Measurements from ENCODE around the gene SCD5.

DNA sequence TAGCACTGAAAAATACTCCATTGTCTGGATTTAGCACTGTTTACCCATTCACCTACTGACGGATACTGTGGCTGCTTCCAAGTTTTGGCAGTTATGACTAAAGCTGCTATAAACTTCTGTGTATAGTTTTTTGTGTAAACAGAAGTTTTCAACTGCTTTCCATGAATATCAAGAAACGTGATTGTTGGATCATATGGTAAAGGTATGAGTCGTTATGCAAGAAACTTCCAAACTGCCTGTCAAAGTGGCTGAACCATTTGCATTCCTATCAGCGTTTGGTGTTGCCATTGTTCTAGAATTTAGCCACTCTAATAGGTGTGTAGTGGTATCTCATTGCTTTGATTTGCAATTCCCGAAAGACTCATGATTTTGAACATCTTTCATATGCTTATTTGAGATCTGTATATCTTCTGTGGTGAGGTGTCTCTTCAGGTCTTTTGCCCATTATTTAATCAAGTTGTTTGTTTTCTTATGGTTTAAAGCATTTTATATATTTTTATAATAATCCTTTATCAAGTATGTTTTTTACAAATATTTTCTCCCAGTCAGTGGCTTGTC, 87.8 kb downstream of the BMP3 start:
- PRO-cap: no peak

DNA sequence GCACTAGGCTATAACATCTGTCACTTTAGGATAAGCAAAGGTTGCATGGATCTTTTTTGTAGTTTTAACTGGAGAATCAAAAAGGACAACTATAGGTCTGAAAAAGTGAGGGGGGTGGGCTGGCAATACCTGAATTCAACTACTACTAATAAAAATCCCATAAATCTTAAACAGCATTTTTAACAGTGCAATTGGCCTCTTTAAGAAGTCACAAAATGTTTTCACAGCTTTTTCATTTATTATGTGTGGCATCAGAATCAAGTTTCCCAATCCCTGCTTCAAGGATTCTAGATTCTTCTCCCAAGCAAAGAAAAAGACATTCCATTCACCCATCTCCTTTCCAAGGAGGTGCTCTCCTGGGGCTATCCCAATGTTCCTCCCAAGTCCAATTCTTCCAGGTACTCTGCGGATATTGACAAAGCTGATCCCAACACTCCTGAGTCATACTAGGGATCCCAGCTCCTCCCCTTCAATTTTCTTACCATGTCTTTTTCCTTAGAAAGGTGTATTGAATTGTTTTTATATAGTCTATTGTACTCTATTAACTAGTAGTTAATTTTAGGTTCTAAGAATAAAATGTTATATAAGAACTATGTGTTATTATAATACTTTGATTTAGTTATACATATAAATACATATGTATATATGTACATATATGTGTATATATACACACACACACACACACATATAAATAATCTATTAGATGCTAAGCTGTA, 2.6 kb downstream of the RASGEF1B start:
- PRO-cap: no peak

- PRO-cap: bidirectional peak, plus-strand start at chr4:81472077, minus-strand start at chr4:81471907
Measured at GRCh38 chr4:81471960-81472754, 450 bp upstream of the RASGEF1B start.

- PRO-cap: no peak
Measured at GRCh38 chr4:81509153-81509639, 37.5 kb upstream of the RASGEF1B start.

DNA sequence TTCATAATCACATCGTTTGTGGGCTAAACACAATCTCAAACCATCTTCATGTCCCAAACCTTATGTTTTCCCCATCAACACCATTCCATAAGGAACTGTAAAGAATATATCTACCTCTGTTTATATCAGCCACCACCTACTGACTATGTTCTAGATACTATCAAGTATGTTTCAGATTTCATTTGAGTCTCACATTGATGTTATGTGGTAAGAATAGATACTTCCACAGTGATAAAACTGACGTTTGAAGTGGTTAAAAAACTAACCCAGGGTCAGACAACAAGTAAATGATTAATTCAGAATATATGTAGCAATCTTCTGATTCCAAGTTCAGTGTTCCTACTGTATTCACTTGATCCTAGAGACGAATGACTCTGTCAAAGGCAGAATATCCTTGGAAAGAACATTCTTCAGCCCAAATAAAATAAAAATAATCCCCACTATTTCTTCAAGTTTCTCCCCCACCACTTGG, 156.8 kb upstream of the RASGEF1B start:
- PRO-cap: no peak

DNA sequence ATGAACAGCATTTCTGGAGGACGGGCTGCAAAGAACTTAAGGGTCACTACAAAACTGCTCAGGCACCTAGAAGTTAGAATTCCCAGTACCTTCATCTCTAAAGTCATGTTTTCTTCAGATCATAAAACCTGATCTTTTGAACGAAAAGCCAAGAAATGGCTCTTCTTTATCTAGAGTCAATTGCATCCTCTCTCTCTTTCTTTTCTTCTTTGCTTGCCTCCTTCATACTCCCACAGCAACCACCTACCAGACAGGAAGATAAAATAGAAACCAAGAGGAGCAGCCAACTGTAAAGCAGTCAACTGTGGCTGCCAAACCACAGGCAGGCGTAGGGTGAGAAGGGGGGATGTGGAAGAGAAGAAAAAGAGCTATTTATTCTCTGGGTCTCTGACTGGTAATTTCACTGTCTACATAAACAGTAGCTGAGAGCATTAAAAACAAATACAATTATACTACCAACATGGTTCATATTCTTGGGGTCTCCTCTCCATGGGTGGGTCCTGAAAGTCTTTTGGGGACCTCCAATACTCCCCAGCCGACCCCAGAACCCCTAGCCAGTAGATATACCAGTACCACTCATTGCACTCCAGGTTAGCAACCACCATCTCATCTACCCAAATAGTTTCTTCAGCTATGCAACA, 177.2 kb upstream of the RASGEF1B start:
- PRO-cap: no peak

DNA sequence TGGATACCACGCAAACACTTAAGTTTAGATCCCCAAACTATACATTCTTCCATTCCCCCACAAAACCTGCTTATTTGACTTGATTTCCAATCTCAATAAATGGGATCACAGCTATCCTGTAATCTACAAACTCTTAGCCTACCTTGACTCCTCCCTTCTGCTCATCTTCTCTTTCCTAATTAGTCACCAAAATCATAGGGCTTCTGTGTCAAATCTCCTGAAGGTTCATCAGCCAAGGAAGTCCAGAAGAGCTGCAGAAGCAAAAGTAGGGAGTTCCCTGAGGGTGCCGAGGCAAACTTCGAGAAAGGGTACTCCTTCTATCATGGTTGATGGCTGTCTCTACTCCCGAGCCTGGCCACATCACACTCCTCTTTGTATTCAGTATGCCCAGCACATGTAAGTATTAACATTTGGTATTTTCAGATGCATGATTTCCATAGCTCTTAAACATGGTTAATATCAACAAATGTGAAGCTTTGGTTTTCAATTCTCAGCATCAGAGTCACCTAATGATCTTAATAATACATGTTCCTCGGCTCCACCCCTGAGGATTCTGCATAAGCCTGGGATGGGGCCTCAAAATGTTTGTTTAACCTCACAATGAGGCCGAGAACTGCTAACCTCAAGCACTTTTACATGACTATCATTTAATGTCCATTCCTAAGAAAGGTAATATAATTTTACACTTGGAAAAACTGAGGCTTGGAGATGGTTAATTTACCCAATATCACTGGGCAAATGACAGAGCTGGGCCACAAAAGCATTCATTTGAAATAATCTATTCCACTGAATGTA, 30.6 kb downstream of the HNRNPD start:
- PRO-cap: no peak

DNA sequence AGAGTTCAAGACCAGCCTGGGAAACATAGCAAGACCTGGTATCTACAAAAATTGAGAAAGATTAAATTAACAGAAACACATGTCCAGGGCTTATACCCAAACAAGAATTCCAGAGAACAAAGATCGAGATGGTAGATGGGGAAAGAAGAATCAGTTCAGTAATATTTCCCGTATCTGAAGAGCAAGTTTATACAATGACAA, 23.3 kb downstream of the HNRNPD start:
- PRO-cap: no peak

DNA sequence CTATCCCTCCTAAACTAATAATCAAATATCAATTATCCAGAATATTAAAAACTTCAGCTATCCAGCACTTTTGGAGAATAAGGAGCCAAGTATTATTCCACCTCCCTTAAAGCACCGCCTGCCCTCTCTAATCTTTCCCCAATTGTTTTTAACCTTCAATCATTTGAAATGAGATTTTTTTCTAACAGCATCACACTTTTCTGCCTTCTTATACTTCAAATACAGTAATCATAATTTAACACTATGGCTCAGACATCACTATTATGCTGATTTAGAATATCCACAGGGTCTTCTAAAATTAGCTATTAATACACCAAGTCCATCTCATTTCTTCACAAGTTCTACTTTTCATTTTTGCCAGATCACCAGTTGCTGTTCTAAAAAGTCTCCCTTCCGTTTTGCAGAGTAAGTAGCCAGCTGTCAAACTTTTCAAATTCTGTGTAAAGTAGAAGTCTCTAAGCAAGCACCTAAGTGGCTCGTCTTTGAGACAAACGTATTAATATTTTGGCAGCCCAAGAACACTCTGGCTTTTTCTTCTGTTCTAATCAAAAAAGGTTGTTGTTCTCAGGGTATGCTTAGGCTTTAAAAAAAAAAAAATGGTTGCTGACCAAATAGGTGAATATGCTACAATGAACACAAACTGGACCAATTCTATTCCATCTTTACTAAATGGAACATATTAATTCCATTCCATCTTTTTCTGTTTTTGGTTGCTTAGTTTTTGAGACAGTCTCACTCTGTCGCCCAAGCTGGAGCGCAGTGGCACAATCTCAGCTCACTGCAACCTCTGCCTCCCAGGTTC, 11.7 kb downstream of the HNRNPD start:
- PRO-cap: no peak

- PRO-cap: no peak
Measured at GRCh38 chr4:82380257-82380852, 6.6 kb upstream of the HNRNPD start.

DNA sequence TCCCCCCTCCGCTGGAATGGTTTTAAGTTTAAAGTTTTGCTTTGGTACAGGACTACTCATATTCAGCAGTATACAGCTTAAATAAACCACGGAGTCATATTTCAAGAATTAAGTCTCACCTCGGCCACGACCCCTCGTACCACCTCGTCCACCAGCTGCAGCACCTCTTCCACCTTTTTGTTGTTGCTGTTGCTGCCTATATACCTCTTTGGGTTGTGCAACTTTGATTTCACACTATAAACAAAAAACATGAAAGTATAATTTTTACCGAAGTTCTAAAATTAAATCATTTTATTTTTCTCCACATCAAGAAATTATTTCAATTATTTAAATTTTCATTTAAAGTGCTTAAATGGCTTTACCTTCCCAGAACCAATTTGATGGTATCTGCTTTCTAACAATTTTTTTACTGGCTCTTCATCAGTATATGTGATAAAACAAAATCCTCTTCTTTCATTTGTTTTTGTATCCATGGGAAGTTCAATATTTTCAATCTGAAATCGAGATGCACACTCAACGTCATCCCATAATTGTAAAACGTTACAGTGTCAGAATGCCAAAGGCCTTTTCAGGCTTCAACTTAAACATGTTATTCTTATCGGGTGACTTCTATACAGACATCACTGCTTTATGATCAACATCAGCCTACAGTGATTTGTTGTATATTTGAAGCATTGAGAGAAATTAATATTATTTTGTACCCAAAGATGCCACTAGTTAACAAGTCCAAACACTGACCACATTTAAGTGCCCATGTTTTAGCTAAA, 3.0 kb downstream of the HNRNPDL start:
- PRO-cap: no peak

GRCh38 chr4:82688203-82688600, 110.4 kb downstream of the SCD5 start:
- PRO-cap: no peak

DNA sequence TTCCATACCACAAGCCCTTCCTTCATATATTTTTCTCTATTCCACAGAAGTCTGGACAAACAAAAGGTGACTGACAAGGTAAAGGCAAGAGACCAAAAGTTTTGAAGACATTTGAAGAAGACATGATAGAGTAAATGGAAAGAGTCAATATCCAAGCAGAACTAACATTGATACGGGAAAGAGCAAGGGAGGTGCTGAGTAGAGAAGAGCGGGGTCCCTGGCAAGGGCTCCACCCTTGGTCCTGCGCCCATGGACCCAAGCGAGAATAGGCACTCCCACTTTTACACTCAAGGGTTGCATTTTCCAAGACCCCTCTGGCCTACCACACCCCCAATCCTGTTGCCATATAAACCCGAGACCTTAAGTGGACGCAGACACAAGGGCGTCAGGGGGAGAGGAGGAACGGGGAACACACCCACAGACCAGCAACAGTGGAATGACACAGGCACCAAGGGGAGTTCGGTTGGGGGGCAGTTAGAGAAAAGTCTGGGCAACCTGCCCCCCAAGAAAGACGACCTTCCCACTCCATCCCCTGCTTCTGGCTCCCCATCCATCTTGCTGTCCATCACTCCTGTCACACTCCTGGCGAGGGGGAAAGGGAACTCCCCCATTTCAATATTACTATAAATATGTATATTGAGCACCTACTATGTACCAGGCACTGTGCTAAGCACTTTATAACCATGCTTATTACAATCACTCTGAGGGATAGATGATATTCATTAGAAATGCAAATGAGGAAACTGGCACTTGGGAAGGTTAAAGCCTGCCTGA, 51.8 kb downstream of the SCD5 start:
- PRO-cap: no peak

- PRO-cap: bidirectional peak, plus-strand start at chr4:82798985, minus-strand start at chr4:82798852
Measured at GRCh38 chr4:82798186-82799190, at the start of gene SCD5. TSS of gene SCD5 (minus strand) at chr4:82798796.

DNA sequence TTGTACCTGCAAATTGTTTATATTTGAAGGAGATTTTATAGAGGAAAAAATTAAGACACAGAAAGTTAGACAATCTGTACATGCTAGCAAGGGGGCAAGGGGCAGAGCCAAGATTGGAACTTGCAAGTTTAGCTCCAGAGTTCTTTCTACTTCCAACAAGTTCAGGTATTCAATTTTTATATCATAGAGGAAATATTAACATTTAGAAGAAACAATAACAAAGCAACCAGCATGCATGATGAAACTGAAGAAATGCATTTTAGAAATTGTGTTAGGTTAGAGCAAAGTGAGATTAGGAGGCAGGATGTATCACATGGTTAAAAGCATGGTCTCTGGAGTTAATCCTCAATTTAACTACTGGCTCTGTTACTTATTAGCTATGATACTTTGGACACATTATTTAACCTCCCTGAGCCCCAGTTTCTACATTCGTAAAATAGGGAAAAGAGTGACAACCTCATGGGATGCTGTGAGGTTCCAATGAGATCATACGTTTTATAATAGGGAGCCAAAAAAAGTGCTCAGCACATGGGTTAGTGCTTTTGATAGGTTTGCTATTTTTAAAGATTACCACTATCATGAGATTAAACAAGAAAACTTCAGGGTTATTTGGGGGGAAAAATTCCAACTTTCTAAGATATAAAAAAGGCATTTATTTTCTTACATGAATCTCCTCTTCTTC, 4.9 kb downstream of the SEC31A start:
- PRO-cap: no peak

DNA sequence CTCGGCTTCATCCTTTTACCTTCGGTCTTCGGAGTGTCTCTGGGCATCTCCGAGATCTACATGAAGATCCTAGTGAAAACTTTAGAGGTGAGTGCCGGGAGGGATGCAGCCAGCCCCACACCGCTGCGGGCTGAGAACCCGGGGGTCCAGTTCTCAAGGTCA, 650 bp downstream of the GPAT3 start:
- PRO-cap: no peak

DNA sequence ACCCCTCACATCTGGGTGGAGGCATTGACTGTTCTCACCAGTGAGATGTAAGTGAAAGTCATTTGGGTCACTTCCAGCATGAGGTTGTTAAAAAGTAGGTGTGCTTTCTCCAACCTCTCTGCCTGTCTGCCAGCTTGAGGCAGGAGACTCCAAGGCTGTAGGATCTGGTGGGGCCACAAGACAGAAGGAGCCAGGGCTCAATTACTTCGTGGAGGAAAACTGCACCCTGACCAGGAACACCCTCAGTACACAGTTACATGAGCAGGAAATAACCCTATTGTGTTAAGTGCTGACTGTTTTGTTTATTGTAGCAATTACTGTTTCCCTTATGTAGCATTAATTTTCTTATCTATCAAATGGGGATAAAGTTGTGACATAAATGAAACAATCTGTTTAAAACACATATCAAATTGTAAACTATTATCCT, 94.4 kb downstream of the GPAT3 start:
- PRO-cap: no peak

- PRO-cap: no peak
Measured at GRCh38 chr4:83906382-83907071, 370.6 kb downstream of the GPAT3 start.

- PRO-cap: no peak
Measured at GRCh38 chr4:84231991-84232340, 267.1 kb downstream of the NKX6-1 start.

DNA sequence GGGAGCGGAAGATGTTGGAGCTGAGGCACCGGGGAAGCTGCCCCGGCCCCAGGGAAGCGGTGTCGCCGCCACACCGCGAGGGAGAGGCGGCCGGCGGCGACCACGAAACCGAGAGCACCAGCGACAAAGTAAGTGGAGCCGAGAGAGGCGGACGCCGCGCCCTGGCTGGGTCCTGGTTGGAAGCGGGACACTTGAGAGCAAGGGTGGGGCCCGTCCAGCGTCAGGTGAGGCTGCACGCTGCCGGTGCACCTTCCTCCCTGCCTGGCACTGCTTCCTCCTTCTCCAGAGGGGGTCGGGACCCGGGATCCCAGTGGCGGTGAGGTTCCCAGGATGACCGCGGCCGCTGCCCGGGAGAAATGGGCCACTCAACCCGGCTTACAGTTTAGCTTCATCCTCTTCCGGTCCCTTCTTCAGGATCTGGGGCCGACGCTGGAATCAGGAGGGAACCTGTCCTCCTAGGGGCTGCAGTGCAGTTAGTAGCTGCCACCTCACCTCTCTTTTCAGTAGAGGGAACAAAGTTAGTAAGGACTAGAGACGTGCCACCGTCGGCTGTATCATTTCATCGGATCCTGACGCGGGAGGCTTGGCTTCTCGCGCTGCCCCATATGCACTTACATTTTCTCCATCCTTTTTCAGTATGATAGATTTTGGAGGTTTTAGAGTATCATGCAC, 600 bp downstream of the CDS1 start:
- PRO-cap: no peak

All from cardiac septum (tissue), 1 donor.